Cardiac atrium fibroblast (primary cell): ENCODE data around the gene EXOC4.

- RAMPAGE, long total RNA = no peak
These were observed 244.7 kb upstream of the MKLN1 start for GRCh38 chr7:131083128-131083263.

DNA sequence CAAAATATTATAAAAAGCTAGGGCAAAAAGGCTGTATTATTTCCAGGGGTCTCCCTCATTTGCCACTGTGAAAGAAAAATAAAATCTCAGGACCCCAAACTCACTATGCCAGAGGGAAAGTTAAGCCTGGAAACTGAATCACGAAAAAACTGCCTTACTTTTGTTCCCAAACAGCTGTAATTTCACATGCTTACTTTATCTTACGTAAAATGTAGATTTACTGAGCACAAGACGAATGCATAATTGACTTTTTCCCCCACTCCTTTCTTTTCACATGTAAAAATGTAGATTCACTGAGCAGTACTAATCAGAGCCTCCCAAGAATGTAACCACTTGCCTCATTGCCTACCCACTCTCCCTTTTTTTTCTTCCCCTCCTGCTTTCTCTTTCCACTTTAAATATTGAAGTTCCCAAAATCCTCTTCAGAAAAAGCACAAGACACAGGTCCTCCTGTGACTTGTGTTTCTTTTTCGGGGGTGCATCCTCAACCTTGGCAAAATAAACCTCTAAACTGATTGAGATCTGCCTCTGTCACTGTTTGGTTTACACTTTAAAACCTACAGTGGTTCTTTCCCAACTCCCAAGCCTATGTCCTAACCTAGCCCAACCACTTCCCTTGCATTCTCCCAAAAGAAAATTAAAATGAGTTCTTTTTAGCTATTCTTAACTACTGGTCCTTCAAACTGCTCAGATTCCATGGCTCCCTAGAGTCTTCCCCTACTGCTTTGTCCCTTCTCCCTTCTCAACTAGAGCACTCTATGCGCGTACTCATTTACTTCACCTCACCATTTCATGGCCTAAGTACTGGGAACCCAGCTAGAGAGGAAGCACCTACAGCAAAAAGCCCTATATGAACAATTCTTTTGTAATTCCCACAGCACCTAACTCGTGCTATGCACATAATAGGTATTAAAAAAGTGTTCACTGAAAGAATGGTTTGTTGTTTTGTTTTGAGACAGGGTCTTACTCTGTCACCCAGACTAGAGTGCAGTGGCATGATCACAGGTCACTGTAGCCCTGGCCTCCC, 236.6 kb upstream of the MKLN1 start:
- RAMPAGE, long total RNA = no peak

DNA sequence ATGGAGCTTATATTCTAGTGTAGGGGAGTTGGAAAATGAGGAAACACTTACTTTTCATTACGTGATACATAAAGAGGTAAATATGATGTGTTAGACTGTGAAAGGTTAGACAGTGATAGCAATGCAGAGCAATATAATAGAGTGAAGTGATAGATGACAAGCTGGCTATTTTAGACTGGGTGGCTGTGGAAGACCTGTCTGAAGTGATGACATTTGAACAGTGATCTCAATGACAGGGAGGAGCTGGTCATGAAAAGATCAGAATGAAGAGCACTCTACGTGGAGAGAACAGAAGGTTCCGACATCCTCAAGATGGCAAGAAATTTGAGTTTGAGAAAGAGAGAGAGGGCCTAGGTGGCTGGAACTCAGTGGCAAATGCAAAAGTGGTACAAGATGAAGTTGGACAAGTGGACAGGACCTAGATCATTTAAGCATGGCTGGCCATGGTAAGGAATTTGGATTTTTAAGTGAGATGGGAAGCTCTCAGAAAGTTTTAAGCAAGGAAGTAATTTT, 118.8 kb upstream of the MKLN1 start:
- RAMPAGE, long total RNA = no peak

- RAMPAGE, long total RNA = no peak
These were observed 54.5 kb downstream of the PODXL start for GRCh38 chr7:131501617-131502737.

- RAMPAGE, long total RNA = no peak
These were observed 63.2 kb upstream of the PODXL start for GRCh38 chr7:131619444-131620180.

DNA sequence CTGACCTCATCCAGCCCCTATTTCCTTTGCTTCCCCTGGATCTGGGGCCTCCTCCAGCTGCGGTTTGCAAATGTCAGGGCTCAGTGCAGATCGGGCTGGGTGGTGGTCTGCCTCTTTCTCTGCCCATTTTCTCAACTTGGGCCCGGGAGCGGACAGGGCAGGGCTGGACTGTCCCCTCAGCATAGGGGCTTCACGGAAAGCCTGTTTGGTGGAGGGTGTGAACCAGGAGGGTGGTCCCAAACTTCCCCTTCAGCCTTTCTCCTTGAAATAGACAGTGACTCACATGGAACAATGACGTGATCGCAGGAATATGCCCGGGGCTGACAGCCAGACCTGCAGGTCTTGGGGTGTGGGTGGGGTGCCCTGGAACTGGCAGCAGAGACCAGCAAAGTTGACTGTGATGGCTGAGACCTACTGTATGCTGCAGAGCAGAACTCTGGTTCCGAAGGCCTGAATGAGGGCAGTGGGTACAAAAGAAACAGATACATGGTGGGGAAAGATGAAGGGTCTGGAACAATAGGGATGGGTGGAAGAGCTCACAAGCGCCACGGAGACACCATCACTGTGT, 73.0 kb upstream of the PODXL start:
- RAMPAGE, long total RNA = no peak

DNA sequence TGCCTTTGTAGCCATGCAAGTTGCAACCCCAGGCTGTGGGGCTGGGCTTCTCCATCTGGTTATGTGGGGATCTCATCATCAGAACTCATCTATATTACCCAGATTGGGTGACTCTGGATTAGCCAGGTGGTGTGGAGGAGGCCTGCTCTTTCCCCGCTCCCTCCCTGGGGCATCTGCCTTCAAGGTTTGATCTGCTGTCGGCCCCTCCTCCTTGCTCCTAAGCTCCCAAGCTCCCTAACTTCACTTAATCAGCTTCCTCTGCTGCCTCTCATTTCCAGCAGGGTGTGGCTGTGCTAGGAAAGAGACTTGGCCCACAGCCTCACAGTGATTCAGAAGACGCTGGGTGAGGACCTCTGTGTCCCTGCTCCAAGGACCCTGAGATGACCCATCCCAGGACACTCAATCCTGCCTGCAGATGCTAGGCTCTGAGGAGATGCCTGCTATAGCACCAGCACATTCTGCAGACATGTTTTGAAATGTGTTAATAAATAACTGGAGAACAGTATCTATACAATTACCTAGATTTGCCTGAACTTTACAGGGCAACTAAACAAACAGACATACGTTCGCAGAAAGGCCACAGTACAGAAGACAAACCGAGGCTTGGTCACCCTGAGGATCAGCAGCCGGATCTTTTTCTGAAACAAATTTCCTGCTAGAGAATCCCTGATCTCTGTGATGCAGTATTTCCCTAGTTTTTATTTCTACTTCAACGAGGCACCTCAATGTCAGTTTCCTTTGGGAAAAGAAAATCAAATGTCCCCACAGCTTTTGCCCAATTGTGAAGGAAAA, 392.2 kb upstream of the PODXL start:
- RAMPAGE, long total RNA = no peak

- RAMPAGE, long total RNA = no peak
These were observed 369.7 kb downstream of the PLXNA4 start for GRCh38 chr7:132206601-132206928.

DNA sequence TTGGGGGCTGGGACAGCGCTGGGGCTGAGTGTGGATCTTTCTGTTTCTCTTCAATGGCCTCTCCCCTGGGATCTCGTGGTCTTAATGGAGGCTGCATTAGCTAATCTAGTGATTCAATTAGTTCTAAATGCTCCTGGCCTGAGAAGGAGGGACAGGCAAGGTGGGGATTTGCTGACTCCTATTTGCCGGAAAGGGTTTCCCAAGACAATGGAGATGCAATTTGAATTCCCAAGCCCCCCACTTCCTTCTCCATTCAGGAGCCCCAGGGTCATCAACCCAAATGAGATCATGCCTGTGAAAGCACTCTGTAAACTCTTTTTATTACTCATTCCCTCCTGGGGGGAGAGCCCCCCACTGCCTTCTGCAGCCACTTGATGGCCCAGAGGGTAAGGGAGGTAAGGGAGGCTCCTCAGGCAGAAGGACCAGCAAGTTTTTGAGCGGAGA, 111.8 kb upstream of the PLXNA4 start:
- RAMPAGE, long total RNA = no peak

DNA sequence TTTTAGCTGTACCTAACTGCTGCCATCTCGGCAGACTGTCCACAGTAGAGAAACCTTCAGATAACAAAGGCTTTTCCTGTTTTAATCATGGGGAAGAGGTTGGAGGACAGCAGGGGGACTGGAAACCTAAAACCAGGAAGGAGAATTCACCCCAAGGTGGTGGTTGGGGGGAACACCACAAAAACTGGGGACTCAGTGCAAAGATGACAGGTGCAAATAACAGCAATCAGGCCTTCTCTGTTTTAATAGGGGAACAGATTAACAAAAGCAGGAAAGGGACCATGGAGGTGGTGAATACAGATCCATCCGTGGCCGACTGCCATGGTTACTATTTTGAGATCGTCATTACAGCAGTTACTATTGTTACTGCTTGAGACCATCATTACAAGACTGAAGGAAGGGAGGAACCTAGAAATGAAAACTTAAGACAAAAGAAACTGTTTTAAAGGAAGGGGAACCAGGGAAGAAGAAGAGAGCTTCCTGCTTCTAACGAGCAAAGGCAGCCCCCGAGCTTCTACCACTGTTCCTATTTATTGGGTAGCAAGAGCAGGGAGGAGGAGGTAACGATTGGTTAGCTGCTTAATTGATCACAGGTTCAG, 216.6 kb downstream of the CHCHD3 start:
- RAMPAGE, long total RNA = no peak

- RAMPAGE, long total RNA = start-site peak on the plus strand at chr7:133253073-133253097, 524 and 83 reads in 2 replicates
These were observed at the start of gene EXOC4 for GRCh38 chr7:133252695-133253512. Gene EXOC4, plus strand, starts transcription at chr7:133253078.

- RAMPAGE, long total RNA = no peak
These were observed 249.0 kb downstream of the EXOC4 start for GRCh38 chr7:133501844-133502213.

DNA sequence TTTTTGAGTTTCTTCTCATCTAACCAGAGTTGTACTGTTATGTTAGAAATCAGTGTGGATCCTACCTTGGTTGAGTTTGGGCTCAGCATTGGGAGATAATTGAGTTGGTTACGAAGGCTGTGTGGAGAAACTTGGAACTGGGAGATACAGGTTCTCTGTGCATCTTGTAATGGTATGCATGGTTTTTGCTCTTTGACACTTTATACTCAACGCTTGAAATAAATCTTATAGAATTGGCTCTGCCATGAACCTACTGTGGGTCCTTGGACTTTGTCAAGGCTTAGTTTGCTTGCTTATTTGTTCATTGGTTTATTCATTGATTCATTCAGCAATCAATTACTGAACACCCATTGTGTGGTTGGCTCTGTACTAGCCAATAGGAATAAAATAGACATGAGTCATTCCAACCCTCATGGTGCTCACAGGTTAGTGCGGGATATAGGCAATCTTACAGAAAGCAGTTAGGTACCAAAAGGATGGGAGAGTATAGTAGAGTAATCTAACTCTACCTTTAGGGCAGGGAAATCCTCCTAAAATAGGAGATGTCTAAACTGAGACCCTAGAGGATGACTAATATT, 404.7 kb downstream of the EXOC4 start:
- RAMPAGE, long total RNA = no peak

GRCh38 chr7:134316179-134316294, 693 bp downstream of the SLC35B4 start:
- RAMPAGE, long total RNA = no peak

- RAMPAGE, long total RNA = no peak
These were observed 48.8 kb upstream of the SLC35B4 start for GRCh38 chr7:134365312-134366202.

- RAMPAGE, long total RNA = no peak
These were observed 49.7 kb upstream of the SLC35B4 start for GRCh38 chr7:134366434-134366889.

DNA sequence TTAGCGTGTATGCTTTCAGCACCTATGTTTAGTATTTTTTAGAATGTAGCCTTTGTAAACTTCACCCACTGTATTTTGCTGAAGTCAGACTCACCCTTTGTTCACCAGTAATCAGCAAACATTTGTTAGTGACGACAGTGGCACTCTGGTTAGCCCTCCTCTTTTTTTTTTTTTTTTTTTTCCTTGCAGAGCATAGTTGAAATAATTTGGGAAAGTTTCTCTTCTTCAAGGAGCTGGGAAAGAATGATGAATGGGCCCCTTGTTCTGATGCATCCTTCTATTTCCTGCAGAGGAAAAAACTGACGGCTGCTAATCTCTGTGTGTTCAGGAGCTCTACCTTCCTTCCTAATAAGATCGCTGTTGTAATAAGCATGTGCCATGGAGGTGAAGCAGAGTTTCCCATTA, 59.4 kb upstream of the CALD1 start:
- RAMPAGE, long total RNA = no peak

DNA sequence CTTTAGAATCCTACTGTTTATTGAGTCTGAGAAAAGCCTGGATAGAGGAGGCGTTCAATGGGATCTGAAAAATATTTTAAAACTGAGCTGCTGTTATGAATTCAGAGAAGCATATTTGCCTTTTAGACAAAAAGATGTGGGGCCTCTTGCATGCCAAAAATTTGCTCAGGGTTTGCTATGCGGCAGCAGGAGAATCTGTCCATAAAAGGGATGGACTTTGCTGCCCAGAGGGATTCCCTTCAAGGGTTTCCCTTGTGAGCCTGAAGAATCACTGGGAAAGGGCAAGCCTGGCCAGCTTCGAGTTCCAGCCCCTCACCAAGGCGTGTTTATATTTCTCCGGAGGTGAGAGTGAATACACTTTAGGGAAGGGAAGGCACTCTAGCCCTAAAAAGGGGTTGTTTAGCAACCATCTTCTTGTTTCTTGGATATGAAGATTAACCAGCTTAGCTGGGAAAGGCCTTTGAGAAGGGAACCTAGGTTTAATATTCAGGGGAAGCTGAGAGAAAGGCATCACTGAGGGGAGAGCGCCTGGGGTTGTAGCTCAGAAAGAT, 55.5 kb upstream of the CALD1 start:
- RAMPAGE, long total RNA = no peak

DNA sequence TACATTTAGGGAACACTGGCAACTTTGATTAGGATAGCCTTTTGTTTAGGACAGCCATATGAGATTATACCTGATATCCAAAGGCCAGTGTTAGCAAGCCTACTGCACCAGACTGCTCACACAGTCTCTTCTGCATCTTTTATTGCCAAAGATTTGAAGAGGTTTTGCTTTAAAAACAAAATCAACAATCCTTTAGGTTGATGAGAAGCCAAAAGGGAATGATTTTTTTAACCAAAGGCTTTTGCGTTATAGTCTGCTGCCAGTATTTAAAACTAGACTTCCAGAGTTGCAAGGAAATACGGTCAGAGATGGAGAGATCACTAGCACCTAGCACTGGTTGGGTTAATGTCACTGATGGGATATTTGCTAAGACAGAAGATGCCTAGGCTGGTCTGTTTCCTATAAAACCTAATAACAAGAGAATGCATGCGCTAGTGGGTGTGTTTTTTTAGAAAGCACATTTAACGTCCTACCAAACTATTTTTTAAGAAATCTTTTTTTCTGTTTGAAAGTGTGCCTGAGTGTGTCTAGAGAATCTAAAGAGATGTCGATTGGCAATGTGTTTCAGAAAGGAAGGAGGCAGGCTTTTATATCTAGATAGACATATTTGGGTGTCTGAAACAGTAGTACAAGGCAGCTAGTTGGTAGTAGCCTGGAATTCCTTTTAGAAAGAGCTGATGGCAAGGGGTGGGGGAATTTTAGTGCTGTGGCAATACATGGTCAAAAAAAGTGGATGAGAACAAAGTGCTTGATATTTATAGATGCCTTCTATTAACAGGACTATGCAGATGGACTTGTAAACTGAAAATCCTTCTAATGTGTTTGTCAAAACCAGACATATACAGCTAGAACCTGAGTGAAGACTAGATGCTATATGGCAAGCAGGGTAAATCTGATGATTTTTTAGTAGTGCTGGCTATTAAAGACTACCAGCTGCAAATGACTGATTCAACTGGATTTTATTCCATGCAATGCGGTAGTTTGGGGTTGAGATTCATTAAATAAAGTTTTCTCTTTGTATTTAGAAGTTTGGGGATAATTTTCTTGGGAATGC, 885 bp downstream of the CALD1 start:
- RAMPAGE, long total RNA = no peak

DNA sequence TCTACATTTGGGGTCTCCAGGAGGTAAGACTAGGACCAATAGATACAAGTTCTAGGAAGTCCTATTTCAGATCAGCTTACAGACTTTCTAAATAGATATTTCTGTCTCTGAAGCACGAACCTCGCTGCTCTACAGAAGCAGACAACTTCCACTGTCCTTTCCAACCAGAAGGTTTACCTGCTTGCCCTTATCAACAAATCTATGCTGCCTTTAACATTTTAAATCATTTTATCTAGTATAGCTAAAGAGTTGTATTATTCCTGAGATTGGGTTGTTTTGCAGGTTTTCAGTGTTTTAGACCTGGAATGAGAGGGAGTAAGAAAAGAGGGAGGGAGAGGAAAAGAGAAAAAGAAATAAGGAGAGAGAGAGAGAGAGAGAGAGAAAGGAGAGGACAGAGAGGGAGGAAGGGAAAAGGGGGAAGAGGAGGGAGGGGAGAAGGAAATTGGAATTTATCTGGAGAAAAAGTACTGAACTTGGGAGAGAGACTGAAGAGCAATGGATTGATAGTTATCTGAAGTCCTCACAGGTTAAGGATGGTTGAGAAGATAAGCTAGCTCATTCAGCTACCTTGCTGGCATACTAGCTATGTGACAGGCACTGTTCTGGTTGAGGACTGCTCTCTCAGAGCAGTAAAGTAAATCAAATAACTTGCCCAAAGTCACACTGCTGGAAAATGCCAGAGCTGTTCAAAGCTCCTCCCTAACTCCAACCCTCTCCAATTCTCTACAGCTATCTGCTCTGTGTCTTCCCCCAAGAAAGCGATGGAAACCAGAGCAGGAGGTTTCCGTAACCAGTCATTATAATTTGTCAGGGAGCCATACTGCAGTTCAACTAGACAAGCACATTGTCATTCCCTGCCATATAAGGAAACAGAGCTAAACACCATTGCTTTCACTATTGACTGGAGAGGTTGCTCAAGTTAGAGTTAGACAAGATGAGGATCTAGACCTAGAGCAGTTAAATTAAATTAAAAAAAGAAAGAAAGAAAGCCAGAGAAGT, 10.6 kb downstream of the CALD1 start:
- RAMPAGE, long total RNA = no peak